Occipital lobe (tissue), 2 donors: ENCODE data around the genes KDM5B, ADIPOR1, TMEM183A and MYOG.

DNA sequence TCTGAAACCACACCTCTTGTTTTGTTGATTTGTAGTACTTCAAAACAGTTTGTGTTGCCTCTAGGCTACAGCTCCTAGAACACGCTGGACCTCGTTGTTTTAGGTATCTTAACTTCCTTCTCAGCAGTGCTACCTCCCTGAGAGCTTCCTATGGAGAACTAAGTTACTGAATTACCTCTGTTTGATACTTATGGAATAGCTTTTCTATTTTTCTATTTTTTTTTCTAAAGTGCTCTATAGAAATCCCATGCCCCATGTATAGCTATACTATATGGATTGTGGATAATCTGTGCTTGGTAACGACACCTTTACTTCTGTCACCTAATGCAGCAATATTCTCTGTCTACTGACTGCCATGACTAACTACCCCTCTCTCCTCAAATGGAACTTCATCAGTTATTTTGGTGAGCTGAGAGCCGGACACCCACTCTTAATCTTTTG, 1.1 kb downstream of the PPP1R12B start:
- RAMPAGE, long total RNA, result no peak

DNA sequence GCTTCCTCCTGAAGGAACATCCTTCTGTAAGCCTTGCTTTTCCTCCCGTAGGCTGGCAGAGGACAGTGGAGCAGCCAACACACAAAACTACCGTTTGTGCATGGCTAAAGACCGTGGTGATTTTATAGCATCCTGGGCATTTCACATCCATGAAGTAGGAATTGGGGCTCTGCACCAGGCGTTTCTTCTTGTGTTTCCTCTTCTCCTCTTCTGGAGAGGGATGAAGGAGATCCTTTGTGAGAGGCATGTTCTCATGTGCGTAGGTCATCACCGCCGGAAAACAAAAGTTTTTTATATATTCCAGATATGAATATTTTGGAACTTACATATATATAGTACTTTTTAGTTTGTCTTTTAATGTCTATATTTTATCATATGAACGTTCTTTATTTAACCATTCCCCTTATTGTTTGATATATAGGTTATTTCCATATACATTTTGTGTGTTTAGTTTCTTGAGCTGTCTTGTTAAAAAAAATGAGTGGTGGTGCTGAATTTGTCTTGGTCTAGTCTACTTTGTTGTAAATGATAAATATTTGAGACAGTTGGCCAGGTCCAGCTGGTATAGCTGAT, 123.5 kb downstream of the PPP1R12B start:
- RAMPAGE, long total RNA, result no peak

GRCh38 chr1:202531974-202532590, 178.2 kb downstream of the SYT2 start:
- RAMPAGE, long total RNA, result no peak

DNA sequence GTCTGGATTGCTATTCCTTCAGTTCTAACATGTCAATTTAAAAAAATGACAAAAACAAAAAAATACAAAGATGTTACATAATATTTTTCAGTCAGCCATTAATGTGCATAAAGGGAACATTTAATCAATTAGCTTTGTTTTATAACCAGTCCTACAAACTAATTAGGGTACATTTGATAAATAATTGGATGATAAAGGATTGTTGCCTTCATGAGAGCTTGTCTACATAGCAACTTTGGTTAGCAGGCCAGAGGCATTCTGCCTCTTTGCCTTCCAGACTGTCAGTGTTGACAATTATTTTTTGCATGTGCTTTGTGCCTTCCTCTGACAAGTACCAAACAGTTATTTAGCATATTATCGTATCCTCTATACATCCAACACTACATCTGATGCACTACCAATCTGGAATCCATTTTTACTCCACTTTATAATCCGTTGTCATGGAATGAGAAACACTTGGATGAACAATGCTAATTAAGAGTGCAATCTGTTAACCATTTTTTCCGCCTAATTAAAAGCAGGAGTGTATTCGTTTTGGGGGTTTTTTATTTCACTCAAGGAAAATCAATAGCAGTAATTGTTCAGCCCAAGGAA, 165.5 kb downstream of the SYT2 start:
- RAMPAGE, long total RNA, result no peak

- RAMPAGE, long total RNA, result no peak
These were observed 158.6 kb downstream of the SYT2 start for GRCh38 chr1:202551484-202552223.

DNA sequence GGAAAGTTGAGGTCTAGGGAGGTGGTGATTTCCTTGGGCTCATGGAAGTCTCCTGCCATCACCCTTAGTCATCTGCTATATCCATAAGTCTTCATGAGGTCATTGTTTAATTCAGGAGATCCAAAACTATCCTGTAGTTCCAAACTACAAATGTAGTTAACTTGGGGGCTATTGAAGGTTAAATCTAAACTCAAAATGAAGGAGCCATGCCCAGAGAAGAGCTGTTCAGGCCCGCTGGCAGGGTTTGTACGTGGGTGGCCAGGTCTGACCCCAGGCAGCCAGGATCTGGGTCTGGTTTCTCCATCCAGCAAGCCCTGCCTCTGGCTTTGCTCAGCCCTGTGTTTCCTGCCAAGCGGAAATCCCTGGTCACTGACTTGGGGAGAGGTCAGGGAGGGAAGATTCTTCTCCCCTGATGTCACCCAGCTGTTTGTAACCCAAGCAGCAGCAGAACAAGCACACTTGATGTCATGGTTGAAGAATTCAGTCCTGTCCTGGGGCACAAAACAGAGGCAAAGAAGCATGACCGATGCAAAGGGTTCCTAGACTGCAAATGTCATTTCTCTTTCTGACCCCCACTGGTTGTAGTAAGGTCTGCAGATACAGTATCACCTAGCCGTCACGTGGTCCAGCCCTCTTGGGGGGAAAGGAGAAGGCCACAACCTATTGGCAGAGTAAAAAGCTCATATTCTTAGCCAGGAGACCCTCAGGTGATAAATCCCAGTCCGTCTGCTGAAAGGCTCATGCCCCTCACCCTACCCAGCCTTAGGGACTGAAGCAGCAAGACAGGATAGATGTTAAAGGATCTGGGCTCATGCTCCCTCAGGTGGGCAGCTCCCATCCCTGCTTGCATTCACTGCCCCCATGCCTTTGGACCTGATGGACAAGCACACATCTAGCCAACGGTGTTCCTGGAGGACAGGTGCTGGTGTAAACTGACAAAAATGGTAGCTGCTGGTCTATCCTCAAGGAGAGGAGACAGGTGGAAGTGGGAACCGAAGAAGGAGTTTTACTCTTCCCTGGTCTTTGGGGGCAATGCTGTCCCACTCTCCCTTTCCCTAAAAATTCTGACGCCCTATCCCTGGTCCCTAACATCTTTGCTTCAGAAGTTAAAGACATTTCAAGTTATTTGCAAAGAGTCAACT, 120.9 kb downstream of the SYT2 start:
- RAMPAGE, long total RNA, result no peak

- RAMPAGE, long total RNA, result no peak
These were observed 20.5 kb upstream of the SYT2 start for GRCh38 chr1:202730582-202731345.

DNA sequence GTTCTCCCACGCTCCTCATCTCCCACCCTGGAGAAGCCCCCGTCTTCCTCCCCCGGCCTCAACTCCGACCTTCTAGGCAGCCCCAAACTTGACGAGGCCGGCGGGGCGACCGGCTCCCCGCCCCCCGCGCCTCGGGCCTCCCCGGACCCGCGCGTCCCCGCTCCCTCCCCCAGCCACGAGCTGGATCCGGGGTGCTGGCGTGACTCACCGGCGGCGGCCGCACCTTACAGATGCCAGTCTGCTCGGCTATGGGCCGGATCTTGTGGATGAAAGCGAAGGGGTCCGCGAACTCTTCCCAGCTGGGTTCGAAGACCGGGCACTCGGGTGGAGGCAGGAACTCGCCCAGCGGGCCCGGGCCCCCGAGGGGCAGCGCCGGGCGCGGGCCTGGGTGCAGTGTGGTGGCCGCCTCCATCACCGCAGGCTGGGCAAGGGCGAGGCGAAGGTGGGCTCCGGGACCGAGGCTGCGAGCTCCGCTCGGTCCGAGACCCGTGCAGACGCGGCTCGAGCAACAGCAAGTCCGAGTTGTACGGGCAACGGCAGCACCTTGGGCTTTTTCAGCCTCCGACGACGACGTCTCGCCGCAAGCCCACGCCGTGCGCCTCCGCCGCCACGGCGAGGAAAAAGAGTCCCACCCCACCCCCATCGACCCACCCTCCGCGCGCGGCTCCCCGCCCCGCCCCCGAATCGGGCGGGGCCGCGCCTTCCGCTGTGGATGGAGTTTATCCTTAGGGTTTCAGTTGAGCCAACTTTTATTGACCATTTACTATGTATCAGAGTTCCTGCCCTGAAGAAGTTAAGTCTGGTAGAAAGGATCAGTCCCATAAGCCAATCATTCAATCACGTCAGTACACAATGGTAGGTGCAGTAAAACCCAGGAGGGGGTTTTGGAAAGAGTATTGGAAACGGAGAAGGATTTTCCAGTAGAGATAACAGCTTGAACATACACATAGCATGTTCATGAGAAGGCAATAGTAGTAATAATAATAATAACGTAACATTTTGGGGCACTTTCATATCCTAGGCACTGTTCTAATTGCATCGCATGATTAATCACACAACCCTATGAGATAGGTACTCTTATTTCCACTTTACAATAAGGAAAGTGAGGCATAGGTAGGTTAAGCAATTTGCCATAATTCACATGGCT, at the start of gene KDM5B:
KDM5B (minus strand) TSS at position 528 of the 1,147 bp plus-strand sequence.
- RAMPAGE, long total RNA, result no peak

- RAMPAGE, long total RNA, result no peak
These were observed 30.6 kb downstream of the RABIF start for GRCh38 chr1:202858293-202858836.

GRCh38 chr1:202950948-202951212, 7.2 kb downstream of the ADIPOR1 start:
- RAMPAGE, long total RNA, result no peak

GRCh38 chr1:202957386-202958680, at the start of gene ADIPOR1:
ADIPOR1 (minus strand) TSS chr1:202958312.
- RAMPAGE, long total RNA, result start-site peak on the minus strand at chr1:202958253-202958298, 1,163 and 857 reads in 2 replicates

DNA sequence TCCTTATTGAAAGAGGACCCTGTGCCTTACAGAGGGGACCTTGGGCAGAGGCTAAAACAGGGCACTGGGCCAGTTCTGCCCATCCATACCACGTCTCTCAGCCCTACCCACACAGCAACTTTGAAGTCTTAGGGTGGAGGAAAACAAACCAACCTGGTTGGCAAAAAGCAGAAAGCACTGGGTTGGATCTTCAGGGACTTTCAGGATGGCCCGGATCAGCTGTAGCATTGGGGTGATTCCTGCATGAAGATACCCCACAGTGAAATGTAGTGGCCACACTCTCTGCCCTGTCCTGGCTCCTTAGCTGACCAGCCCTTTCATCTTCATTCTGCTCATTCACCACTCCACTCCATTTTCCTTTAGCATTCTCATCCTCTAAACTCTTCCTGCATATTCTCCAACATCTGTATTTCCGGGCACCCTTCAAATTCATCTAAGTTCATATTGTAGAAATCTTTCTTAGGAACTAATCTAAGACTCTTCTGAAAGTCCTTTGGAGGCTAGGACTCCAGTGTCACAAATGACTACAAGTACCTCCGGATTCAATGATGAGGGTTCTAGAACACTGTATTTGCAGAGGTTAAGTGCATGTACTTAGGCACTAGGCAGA, 3.5 kb downstream of the CYB5R1 start:
- RAMPAGE, long total RNA, result no peak

DNA sequence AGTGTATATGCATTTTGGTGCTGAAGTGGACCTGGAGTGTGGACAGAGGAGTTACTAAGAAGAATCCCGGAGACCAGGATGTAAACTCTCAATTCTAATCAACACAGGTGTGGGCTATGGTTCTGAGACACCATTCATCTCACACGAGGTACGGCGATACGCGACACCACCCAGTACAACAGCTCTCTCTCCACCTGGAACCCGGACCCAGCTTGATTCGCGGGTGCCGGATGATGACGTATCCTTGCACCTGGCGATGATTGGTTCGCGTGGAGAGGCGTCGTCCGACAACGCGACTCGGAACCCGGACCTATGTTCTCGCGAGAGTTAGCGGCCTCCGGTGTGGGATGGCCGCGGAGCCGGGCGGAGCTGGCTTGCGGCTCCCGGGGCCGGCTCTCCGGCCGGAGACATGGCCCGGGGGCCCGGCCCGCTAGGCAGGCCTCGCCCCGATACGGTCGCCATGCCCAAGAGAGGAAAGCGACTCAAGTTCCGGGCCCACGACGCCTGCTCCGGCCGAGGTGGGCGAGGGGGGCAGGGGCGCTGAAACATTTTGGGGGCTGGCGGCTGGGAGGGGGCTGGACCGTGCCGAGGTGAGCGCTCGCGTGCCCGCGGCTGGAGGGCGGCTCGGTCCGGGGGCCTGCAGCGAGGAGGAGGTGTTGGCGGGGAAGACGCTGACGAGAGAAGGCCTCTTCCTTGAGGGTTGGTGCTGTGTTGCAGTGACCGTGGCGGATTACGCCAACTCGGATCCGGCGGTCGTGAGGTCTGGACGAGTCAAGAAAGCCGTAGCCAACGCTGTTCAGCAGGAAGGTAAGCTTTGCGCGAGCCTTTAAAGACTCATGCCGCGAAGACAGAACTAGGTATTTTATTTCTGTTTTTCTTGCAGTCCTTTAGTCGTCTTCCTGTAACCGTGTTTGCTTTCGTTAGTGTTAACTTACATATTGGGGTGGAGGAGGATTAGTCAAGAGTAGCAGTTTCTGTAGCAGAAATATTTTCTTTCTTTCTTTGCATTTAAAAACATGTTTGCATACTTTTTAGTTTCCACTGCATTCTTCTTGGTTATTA, at the start of gene TMEM183A:
TMEM183A (plus strand) TSS at position 318 of the 1,062 bp plus-strand sequence.
- RAMPAGE, long total RNA, result start-site peak on the plus strand centred at position 328 of the sequence, 26 bp wide, 2,460 and 943 reads in 2 replicates

DNA sequence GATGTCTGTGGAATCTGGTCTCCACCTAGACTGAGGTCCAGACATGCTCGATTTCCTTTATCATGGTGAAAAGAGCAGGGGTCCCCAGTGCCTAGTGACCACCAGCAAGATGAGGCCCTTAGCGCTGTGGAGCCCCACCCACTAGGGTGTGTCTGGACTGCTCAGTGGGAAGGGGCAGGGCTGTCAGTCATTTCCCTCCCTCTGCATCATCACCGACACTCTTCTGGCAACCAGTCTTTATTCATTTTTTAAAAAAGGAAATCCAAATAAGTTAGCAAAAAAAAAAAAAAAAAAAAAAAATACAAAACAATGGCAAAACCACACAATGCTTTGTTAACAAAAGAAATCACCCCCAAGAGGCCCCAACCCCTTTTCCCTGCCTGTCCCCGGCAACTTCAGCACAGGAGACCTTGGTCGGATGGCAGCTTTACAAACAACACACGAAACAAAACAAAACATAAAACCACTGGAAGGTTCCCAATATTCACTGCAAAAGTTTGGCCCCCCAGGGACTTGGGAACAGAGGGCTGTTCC, 2.8 kb downstream of the MYOG start:
- RAMPAGE, long total RNA, result no peak

DNA sequence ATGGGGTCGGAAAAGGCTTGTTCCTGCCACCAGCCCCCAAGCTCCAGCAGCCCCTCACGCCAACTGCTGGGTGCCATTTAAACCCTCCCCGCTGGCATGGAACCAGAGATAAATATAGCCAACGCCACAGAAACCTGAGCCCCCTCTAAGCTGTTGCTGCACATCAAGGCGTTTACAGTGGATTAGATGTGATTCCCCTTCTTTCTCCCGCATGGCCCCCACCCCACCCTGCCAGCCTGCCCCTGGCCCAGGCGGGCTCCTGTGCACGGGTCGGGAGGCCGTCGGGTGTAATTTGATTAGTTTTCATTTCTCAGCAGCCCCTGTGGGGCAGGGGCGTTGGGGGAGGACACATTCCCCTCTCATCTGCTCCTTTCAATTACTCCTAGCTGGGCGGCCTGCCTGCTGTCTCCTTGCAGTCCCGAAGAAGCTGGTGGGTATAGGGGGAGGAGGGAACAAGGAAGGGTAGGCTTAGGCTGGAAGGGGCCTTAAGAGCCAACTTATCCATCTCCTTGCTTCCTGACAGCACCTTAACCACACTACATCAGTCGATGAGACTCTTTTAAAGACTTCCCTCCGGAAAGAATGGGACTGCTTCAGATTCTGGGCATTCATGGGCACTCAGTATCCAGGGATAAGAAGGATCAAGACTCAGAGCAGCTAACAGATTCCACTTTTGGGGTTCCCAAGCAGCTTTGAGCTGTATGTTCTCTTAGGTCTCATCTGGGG, at the start of gene MYOG:
MYOG (minus strand) TSS at position 53 of the 726 bp plus-strand sequence.
- RAMPAGE, long total RNA, result no peak

DNA sequence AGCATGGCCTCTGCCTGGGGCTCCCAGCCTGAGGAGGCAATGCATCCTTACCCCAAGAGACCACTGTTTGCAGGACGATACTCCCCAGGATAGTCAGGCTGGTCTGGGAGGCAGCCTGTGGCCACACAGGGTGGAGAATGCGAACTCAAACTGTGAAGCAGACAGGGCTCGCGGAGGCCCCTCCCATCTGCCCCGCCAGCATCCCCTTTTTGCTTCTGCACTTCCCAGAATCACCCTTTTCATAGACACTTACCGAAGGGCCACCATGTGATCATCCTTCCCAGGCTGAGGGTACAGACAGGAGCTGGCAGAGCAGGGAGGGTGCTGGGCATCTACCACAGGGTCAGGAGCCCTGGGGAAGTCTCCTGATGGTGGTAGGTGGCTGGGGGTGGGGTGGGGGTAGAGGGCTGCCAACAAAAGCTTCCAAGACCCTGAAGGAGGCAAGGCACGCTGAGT, 31.4 kb upstream of the BTG2 start:
- RAMPAGE, long total RNA, result no peak

- RAMPAGE, long total RNA, result no peak
These were observed 14.9 kb upstream of the BTG2 start for GRCh38 chr1:203290168-203291046.

GRCh38 chr1:203306028-203306970, 980 bp downstream of the BTG2 start:
- RAMPAGE, long total RNA, result no peak

- RAMPAGE, long total RNA, result no peak
These were observed 11.0 kb upstream of the FMOD start for GRCh38 chr1:203361827-203362445.

DNA sequence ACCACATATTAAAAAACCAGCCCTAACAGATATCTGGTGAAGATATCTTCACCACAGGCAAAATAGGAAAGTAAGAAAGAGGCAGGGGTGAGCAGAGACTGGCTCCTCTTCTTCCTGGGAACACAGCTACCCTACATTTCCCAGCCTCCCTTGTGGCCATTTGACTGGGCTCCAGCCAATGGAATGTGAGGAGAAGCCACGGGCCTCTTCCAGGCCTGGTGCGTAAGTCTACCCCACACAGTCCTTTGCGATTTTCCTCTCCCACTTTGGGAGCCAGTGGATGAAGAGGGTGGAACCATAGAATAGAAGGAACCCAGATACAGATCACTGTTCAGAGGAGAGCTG, 21.8 kb upstream of the FMOD start:
- RAMPAGE, long total RNA, result no peak